Tongue (tissue), 2 donors: Measurements from ENCODE around the genes ODF3 and RNH1.

GRCh38 chr11:196585-196873 is at the start of gene ODF3:
Gene ODF3 (plus strand): TSS chr11:196761.
- RAMPAGE, long total RNA: no peak

DNA sequence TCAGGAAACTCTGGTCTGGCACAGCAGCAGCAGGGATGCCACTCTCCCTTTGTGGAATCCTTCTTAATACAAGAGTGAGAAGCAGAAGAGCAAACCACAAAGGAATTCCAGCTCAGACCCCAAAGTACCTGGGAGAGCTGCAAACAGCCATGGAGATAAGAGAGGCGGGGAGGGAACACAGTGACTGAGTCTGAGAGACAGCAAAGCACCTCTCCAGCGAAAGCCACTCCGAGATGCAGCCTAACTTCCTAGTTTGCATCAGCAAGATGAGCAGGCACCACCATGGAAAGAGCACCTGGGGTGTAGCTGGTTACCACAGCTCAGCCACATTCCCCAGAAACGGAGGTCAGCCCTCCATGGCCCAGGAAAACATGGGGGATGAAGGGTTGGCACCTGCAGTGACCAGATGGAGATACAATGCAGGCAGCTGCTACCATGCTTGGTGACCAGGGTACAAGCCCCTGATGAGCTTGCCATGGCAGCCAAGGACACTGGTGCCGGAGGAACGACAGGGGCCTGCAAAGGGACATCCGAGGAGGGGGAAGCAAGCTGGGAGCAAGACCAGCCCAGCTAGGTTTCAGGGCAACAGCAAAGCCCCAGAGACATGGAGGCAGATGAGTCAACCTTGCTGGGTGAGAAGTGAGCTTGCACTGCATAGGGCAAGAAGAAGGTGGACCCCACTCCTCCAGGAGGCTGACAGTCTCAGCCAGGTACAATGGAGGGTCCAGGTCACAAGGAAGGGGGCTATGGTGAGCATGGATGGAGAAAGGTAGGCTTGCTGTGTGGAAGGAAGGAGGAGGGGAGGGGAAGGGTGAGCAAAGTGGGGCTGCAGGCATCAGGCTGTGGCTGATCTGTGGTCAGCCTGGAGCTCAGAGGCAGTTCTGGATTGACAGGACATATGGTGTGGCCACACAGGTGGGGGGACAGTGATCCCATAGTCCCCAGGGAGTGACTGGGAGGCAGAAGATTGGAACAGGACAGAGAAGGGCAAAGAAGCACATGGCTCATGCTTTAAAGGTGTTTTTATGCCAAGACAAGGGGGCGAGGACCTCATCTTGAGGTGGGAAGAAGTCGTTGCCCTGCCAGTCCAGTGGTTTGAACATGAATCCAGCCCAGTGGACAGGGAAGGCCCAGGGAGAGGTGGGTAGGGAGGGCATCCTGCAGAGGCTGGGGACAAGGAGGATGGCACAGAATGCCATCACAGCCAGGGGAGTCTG is 3.6 kb downstream of the BET1L start:
- RAMPAGE, long total RNA: no peak

- RAMPAGE, long total RNA: no peak
These were observed 10.4 kb downstream of the SIRT3 start for GRCh38 chr11:225687-226242.

GRCh38 chr11:291402-292170 is 2.7 kb downstream of the PGGHG start:
- RAMPAGE, long total RNA: no peak

DNA sequence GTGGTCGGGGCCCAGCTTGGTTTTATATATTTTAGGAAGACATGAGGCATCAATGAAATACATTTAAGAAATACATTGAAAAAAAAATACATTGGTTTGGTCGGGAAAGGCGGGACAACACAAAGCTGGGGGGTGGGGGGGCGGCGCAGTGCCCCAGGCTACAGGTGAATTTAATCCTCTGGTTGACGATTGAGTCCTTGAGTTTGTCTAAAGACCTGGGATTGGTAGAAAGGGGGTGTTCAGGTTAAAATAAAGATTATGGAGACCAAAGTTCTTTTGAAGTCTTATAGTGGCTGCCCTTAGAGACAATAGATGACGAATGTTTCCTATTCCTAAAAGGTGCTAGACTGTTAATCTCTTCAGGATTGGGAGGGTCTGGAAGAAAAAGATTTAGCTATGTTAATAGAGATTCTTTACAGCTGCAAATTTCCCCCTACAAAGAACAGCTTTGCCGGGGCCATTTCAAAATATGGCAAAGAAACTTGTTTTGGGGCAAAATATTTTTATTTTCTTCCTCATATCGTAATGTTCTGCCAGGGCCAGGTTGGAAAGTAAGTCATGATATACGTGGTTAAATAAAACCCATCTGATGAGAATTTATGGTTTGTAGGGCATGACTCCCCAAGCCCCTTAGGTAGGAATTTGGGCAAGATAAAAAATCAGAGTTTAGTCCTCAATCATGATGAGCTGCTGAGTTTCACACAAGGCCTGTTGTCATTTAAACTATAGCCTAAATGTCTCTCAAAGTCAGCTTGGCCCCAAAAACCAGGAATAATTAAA is 3.3 kb downstream of the IFITM1 start:
- RAMPAGE, long total RNA: no peak

DNA sequence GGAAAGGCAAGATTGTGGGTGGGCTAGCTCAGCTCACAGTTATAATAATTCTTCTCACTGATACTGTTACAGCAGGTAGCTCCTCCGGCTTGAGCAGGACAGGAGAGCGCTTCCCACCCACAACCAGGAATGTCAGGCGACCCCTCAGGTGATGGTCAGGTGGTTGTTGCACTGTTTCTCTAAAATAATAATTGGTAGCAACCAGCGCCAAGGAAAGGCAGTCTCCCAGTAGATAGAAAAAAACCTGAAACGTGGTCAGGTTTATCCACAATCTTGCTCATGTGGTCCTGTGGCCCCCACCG is 3.0 kb downstream of the IFITM3 start:
- RAMPAGE, long total RNA: no peak

DNA sequence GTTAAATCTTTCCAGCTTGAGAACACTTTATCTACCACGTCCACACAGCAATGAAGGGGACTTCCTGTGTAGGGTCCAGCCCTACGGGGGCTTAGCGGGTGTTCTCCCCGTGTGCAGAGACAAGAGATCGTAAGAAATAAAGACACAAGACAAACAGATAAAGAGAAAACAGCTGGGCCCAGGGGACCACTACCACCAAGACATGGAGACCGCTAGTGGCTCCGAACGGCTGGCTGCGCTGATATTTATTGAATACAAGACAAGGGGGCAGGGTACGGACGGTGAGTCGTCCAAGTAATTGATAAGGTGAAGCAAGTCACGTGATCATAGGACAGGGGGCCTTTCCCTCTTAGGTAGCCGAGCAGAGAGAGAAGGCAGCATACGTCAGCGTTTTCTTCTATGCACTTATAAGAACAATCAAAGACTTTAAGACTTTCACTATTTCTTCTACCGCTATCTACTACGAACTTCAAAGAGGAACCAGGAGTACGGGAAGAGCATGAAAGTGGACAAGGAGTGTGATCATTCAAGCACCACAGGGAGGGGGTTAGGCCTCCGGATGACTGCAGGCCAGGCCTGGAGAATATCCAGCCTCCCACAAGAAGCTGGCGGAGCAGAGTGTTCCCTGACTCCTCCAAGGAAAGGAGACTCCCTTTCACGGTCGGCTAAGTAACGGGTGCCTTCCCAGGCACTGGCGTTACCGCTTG is 4.2 kb upstream of the IFITM3 start:
- RAMPAGE, long total RNA: no peak

DNA sequence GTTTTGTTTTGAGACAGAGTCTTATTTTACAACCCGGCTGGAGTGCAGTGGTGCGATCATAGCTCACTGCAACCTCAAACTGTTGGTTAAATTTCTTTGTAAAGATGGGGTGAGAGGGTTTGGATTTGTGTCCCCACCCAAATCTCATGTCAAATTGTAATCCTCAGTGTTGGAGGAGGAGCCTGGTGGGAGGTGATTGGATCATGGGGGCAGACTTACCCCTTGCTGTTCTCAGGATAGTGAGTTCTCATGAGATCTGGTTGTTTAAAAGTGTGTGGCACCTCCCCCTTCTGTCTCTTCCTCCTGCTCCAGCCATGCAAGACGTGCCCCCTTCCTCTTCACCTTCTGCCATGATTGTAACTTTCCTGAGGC is 20.7 kb upstream of the IFITM3 start:
- RAMPAGE, long total RNA: no peak

DNA sequence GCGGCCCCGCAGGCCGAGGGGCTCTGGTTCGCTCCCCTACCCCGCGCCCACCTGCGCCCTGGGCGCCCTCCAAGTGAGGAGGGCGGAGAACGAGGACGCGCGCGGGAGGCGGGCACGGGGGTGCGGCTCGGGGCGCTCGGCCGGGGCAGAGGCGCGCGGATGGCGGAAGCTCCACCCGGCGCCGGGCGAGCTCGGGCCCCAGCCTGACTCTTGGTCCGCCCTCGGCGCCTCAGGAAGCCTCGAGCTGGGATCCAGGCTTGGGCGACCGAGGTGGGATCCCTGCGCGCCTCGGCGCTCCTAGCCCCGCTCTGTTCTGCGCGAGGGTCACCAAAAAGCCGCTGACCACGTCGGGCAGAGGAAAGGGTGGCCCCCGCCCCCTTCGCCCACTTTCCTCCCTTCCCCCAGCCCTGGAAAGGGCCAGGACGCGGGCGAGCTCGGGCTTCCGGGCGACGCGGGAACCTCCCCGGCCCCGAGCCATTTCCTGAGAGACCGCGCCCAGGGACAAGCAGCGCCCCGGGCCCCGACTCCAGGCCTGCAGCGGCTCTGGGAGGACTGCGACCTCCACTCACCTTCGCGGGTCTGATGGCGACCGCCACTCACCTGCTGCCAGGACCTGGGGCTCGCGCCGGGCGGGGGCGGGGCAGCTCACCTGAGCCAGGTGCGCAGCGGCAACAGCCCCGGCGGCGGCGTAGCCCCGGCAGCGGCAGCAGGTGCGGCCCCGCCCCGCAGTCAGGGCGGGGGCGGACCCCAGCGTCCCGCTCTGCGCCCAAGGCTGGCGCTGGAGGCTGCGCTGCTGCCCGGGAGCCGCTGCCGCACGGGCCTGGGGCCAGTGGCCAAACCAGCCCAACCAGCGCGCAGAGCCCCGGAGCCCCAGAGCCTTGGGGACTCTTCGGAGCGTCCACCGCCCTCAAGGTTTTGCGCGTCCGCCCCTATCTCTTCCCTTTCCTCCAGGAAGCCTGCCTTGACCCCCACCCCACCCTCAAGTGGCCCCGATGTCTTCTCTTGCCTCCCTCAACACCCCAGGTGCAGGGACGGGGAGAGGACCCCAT is 2.2 kb upstream of the SIGIRR start:
- RAMPAGE, long total RNA: no peak

GRCh38 chr11:498907-499770 is 7.9 kb downstream of the RNH1 start:
- RAMPAGE, long total RNA: no peak

GRCh38 chr11:503964-505273 is 2.6 kb downstream of the RNH1 start:
- RAMPAGE, long total RNA: no peak

DNA sequence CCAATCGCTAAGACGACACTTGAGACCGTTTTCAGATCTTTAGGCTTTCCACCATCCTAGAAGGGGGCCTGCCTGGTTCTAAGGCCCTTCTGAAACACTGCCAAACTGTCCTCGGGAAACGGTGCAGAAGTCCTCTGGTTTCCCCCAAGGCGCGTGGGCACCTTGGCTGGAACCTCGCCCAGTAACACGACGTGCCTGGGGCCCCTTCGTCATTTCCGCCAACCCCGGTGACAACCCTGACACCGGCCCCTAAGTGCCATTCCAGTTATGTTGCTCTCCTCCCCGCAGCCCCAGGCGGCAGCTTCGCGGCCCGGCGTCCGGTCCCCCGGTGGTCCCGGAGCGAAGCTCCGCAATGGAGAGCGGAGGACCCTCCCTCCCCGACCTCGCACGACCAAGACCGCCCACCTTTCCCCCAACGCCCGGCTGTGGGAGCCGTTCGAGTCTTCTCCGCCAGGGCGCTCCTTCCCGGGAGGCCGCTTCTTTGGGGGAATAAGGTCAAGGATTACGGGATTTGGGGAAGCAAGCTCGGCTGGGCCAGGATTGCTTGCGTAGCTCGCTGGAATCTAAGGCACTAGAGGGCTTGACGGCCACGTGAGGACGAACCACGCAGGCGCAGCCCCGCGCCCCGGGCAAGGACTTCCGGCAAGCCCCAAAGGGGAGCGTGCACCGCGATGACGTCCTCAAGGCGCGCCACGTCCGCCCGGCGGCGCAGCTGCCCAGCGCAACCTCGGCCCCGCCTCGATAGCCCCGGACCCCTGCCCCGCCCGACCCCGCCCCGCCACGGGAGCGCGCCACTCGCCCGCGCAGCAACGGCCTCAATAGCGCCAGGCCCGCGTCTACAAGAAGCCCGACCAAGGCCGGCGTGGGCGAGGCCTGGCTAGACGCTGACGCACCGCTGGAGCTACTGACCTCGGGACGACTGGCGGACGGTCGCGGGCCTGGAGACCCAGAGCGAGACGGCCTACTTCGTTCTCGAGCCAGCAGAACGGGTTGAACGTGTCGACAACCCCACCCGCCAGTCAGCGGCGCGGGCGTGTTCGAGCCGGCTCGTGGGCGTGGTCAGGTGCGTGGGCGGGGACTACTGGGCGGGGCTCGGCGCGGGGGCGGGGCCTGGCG is at the start of gene RNH1:
RNH1 (minus strand) TSS at position 1,039 of the 1,116 bp plus-strand sequence.
- RAMPAGE, long total RNA: start-site peak on the minus strand centred at position 556 of the sequence, 50 bp wide, 18 and 35 reads in 2 replicates; start-site peak on the minus strand centred at position 999 of the sequence, 98 bp wide, 338 and 255 reads in 2 replicates

GRCh38 chr11:555813-556617 is 4.5 kb downstream of the LMNTD2 start:
- RAMPAGE, long total RNA: no peak

DNA sequence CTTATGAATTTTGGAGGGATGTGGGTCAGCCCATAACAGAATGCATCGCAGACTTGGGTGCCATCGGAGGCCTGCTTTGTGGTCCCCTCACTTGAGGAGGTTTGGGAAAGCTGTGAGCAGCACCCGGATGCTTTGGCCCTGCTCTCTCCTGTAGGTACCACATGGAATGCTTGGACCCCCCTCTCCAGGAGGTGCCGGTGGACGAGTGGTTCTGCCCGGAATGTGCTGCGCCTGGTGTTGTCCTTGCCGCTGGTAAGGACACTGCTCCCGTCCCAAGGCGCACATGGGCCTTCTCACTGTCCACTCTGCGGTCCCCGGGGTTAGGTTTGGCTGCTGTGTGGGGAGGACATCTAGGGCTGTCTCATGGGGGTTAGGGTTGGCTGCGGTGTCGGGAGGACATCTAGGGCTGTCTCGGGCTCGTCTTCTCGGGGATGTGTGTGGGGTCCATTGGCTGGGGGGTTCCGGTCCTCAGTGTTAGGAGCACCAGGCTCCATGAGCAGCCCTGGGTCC is 18.9 kb downstream of the IRF7 start:
- RAMPAGE, long total RNA: no peak

DNA sequence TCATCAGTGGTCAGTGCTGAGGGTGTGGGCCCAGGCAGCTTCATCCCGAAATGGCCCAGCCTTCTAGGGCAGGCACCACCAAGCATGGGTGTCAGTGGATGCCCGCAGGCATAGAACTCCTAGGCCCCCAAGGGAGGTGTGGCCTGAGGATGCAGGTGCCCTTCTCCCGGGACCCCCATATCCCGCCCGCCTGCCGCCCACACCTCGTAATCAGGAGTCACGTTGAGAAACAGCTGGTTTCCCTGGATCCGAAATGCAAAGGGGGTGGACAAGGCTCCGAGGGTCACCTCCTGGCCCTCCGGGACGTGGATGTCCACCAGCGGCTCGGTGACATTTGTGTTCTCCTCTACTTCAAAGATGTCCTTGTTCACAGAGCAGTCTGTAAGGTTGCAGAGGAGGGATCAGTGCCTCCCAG is 394 bp downstream of the CDHR5 start:
- RAMPAGE, long total RNA: no peak

DNA sequence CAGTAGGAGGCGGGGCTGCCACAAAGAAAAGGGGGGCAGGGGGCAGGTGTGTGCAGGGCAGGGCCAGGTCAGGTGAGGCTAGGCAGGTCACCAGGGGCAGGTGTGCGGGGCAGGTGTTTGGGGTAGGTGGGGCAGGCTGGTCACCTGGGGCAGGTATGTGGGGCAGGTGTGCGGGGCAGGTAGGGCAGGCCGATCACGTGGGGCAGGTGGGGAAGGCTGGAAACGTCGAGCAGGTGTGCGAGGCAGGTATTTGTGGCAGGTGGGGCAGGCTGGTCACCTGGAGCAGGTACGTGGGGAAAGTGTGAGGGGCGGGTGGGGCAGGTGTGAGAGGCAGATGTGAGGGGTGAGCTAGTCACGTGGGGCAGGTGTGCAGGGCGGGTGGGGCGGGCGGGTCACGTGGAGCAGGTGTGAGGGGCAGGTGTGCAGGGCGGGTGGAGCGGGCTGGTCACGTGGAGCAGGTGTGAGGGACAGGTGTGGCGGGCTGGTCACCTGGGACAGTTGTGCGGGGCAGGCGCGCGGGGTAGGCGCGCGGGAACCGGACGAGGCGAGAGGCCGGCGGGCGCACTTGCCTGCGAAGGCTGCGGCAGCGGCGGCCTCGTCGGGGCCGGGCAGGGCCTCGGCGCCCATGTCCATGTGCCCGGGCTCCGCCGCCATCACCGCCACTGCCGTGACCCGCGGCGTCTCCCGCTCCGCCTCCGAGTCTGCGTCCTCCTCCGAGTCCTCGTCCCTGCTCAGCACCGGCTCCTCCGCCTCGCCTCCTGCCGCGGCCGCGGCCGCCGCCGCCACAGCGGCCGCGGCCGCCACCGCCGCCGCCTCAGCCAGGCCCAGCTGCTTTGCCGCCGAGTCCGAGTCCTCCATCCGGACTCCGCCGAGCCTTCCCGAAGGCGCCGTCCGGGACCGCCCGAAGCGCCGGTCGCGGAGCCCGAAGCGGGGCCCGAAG is 562 bp downstream of the DEAF1 start:
- RAMPAGE, long total RNA: no peak

DNA sequence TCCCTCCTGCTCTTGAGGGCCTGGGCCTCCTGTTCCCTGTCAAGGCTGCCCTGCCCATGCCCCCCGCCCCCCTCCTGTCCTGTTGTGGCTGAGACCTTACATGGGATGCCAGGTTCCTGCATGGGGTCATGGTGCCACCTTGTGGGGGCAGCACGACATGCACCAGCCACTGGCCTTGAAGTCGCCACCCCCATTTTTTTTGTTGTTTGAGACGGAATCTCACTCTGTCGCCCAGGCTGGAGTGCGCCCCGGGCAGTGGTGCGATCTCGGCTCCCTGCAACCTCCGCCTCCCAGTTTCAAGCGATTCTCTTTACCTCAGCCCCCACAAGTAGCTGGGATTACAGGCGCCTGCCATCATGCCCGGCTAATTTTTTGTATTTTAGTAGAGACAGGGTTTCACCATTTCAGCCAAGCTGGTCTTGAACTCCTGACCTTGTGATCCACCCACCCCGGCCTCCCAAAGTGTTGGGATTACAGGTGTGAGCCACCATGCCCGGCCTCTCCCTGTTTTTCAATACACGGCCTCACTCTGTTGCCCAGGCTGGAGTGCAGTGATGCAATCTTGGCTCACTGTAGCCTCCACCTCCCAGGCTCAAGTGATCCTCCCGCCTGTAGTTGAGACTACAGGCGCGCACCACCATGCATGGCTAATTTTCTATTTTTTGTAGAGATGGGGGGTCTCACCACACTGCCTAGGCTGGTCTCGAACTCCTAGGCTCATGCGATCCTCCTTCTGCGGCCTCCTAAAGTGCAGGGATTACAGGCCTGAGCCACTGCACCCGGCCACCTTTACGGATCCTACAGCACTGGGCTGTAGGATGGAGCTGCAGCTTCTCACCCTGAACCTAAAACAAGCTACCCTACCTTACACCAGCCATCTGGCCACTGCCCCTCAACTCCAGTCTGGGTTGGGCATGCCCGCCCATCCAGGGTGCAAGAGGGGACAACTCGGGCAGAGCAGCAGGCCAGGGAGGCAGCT is 11.7 kb downstream of the GATD1 start:
- RAMPAGE, long total RNA: no peak

DNA sequence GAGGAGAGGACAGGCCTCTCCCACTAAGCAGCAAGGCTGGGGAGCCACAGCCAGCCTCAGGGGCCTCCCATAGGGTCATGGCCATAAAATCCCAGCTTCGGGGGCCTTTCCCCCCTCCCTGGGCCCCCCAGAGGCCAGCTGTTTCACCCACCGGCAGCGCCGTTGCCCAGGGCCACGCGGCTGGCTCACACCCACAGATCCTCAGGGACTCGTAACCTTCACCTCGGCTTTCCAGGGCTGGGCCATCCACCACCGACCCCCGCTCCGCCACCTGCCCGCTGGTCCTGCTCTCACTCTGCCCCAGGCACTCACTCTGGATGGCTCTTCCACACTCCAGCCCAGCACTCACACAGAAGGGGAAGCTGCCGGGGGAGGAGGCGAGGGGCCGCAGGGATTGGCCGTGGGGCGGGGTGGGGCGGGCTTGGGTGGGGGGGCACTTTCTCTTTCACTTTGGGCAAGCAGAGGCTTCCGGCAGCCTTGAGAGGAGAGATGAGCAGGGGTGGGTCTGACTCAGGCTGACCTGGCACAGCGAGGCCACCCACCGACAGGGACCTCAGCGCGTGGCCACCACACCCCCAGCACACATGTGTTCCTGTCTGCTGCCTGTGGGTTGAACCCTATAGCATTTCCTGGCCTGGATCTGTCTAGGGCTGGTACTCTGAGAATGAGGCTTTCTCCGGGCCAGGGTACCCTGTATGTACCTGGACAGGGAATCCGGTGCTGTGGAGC is 2.0 kb downstream of the SLC25A22 start:
- RAMPAGE, long total RNA: no peak

DNA sequence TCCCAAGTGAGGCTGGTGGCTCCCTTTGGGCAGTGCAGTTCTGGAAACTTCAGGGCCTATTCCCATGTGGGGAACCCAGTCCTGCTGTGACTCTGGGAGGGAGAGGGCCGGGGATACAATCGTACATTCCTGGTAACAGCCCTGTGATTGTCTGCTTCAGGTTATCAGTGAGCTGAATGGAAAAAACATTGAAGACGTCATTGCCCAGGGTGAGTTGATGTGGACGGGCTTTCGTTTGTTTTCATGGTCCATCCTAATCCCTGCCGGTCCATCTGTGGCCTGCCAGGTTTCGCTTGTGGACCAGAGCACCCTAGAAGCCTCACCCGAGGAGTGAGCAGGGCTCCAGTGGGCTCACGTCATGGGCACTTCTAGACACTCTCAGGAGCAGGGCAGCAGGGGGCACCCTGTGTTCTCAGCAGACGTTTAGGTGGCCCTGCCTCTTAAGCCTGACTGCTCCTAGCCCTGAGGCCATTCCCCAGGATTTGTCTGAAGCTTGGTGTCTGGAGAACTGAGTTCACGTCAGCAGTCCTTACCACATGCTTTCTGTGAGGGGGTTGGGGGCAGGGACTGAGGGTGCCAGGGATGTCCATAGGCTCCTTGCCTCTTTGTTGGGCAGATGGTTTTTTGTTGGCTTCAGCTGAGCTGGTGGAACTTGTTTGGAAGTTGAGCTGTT is 1.8 kb downstream of the RPLP2 start:
- RAMPAGE, long total RNA: no peak

DNA sequence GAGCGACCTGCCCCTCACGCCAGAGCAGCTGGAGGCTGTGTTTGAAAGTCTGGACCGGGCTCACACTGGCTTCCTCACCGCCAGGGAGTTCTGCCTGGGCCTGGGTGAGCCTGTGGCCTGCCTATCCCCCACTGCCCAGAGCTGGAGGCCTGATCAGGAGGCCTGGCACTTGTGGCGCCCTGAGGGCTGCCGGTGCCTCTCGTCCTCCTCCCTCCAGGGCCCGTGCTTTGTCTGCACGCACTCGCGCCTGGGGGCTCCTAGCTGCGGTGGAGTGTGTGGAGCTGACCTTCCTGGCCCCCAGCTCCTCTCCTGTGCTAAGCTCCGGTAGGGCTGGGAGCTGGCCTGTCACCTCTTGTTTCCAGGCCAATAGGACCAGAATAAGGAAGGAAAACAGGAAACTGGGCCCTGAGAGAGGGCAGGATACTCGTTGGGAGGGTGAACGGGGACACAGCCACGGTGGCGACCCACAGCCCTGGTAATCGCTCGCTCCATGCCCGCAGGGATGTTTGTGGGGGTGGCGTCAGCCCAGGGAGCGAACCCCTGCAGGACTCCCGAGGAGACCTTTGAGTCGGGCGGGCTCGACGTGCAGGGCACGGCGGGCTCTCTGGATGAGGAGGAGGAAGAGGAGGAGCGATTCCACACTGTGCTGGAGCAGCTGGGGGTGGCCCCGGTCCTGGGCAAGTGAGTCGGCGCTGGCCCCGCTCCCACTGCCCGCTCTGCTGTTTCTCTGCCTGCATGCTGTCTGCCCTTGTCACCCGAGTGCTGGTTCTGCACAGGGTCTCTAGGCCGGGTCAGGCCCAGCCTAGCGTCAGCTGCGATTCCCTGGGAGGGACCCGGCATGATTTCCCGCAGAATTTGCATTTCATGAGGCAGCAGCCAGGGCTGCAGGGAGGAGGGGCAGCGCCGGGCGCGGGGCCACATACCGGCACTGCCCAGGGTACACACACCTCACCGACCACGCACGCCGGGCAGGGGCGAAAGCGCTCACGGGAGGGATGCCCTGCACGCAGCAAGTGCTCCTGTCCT is 1.5 kb downstream of the CRACR2B start:
- RAMPAGE, long total RNA: no peak